ENCODE measurements around the genes FNIP1, ACSL6 and SEPTIN8.

GRCh38 chr5:131595055-131595730 is 39.8 kb downstream of the RAPGEF6 start:
- PRO-cap, result no peak

- PRO-cap, result bidirectional peak, plus-strand start at chr5:131796425, minus-strand start at chr5:131796389; bidirectional peak, plus-strand start at chr5:131797195, minus-strand start at chr5:131797000
Measured at GRCh38 chr5:131795940-131797137, at the start of gene FNIP1. Gene FNIP1, minus strand, starts transcription at chr5:131797017.

DNA sequence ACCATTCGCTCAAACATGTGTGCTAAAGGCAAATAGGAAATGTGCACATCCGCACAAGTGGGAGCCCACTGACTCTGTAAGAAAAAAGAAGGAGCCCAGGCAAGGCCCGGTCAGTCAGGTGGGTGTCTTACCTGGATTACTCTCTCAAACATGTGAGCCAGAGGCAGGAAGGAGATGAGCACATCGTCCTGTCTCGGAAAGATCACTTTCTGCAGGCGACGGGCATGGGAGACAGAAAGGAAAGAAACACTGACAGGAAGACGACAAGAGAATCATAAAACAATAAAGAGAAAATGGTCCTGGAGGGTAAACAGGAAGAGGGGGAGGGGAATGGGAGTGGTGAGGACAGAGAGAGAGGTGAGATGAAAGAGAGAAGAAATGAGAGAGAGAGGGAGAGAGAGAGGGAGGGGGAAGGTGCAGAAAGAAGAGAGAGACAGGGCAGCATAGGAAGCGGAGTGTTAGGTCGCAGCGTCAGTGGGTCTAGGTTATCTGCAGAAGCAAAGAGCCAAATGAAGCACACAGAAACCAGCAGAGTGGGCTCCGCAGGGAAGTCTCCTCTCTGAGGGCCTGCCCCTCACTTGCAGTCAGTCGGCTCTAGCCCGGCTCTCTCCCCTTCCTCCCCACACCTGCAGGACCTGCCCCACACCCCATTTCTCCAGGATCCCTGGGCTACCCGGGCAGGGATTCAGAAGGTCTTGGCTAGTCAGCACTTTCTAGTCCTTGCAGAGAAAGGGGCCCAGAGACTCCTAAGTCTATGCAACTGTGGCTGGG is 29.5 kb upstream of the MEIKIN start:
- PRO-cap, result no peak

DNA sequence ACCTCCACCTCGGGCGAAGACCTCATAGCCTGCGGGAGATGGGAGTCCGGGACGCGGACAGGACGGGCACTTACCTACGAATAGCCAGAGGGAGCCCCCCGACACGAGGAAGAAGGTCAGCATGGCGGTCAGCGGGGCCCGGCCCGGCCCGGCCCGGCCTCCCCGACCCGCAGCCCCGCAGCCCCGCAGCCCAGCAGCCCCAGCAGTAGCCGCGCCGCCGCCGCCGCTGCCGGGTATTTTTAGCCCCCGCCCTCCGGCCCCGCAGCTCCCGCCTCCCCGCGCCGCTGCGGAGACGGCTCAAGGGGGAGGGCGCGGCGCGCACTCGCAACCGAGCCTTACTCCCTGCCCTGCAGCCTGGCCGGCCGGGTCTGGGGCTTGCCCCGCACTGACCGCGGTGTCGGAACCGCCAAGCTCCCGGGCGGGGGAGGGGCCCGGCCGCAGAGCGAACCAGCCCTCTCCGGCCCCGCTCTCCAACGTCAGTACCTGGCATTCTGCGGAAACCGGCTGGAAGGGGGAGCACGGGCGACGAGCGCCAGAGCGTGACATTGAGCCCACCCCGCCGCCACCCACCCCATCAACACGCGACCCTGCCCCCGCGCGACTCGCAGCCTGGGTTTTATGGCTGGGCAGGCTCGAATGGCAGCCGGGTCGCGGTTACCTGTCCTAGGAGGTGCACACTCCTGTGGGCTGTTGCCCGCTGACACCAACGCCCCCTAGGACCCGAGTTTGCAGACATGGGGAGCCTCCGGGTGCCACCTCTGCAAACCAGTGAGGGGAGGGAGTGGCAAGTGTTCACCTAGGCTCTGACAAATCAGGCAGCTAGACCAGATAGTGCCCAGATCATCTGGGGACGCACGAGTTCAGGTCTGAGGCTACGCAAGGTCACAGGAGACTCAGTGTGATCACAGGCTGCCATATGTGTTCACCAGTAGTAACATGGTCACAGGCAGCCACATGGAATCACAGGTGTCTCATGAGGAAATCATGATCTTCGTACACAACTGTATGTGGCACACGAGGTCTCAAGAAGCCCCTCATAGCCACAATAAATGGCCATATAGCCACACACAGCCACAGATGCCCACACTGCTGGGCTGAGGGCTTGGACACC is at the start of gene ACSL6:
TSS of gene ACSL6 (minus strand) at position 228 of the 1,111 bp plus-strand sequence.
- PRO-cap, result no peak

- PRO-cap, result no peak
Measured at GRCh38 chr5:132180145-132180589, 47.5 kb downstream of the P4HA2 start.

- PRO-cap, result no peak
Measured at GRCh38 chr5:132224538-132224996, 3.1 kb downstream of the P4HA2 start.

GRCh38 chr5:132224997-132226321 is 2.2 kb downstream of the P4HA2 start:
- PRO-cap, result unidirectional peak, plus-strand start at chr5:132226028

DNA sequence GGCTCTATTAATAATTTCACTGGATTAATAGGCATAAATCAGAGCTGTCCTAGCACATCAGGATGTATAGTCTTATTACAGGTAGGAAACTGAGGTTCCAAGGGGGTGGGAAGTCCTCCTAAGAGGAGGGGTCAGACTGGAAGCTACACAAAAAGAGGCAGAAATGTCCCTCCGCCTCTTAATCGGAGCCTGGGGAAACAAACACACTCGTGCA is 1.3 kb upstream of the SLC22A4 start:
- PRO-cap, result no peak

- PRO-cap, result no peak
Measured at GRCh38 chr5:132387454-132388136, 18.1 kb downstream of the SLC22A5 start.

DNA sequence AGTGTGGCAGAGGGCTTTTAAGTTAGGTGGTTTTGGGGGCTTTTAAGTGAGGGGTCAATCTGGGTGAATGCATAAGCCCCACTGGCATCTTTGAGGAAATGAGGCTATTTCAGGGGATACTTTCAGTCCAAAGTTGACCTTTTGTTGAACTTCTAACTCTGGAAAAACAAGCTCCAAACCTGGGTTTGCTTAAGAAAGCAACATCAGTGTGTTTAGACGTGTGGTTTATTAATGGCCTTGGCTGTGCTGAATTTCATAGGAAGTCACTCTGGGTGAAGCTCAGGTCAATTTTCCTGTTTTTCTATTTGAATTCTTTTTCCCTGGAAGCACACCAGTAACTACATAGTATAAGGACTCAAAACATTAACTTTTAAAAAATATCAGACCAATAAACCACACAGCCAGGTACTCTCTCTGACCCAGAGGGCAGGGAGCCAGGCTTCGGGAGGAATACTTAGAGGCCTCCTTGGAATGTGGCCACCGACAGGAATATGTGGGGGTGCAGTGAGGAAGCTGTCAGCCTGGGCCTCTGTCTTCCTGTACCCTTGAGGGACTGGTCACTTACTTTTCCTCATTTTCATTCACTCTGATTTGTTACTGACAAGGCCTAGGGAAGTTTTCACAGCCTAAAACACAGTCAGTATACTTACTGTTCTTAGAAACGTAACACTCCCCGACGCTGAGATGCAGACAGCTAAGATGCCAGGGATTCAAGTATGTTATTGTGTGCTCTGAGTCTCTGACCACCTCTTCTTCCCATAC is 18.8 kb downstream of the SLC22A5 start:
- PRO-cap, result no peak

DNA sequence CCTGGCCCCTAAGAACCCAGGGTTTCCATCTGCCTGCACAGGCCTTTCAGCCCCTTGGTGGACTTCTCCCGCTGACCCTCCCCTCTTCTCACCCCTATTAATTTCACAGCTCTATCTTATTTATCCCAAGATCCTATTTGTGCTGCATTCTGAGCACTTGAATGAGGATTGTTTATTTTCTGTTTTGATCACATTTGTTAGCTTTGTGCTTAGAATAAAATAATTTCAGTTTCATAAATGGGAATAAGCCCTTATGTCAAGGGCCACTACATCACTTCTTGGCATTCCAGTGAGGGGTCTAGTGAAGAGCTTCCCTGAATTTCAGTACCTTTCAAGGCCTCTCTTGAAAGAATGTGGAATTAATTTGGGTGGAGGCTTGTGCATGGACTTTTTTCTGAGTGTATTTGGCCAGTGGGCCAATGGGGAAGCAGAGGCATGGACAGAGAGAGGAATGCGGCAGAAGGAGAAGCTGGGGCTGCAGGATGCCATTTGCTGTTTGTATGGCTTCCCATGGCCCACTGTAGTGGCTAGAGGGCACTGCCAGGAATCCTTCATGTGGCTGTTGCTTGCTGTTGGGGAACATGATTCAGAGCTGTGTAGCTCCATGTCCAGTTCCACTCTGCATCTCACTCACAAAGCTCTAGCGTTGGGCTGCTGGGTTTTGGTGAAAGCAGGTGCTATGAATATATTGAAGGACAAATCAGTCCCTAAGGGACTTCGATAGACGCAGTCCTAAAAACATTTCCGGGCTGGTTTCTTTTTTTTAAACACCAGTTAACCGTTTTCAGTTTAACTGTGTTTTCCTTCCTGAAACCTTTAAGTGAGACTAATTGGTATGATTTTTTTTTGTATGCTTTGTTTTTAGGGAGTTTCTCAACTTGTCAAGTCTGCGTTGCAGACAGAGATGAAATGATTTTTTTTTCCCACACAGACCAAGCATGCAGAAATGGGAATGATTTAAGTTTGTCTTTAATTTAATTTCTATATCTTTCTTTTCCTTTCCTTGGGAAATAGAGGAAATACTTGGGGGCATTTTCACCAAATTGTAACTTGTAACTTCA is 51.2 kb downstream of the SLC22A5 start:
- PRO-cap, result no peak

GRCh38 chr5:132440209-132440873 is 50.2 kb downstream of the IRF1 start:
- PRO-cap, result no peak

DNA sequence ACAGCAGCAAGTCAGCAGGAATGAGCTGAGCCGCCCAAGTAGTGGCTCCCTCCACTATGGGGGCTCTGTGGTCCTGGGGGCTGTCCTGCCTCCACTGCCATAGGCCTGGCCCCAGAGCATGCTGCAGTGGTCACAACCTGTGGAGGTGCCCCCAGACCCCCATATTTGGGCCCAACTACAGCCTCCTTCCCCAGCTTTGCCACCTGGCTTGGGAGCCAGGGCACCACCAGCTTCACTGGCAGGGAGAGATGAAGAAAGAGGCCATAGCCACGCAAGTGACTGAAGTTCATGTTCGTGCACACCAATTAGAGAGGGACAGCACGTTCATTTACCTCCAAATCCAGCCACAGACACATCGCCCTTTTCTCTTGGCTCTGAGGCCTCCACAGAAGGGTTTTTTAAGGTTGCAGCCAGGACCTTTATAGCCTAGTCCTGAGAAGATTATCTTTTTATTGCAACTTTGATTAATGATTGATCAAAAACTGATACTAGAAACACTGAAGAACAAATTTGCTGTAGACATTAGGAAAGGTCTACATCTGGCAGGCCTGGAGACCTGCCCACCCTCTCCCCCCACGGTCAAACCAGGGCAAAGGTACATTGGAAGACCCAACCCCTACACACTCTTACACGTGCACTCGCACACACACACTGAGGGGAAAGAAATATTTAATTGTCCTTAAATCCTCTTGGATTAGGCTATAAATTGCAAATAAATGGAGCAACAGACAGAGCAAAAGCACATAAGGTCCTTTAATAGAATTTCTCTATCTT is 27.3 kb downstream of the IRF1 start:
- PRO-cap, result no peak

GRCh38 chr5:132484109-132485026 is 6.2 kb downstream of the IRF1 start:
- PRO-cap, result no peak

GRCh38 chr5:132487612-132488644 is 2.6 kb downstream of the IRF1 start:
- PRO-cap, result no peak

DNA sequence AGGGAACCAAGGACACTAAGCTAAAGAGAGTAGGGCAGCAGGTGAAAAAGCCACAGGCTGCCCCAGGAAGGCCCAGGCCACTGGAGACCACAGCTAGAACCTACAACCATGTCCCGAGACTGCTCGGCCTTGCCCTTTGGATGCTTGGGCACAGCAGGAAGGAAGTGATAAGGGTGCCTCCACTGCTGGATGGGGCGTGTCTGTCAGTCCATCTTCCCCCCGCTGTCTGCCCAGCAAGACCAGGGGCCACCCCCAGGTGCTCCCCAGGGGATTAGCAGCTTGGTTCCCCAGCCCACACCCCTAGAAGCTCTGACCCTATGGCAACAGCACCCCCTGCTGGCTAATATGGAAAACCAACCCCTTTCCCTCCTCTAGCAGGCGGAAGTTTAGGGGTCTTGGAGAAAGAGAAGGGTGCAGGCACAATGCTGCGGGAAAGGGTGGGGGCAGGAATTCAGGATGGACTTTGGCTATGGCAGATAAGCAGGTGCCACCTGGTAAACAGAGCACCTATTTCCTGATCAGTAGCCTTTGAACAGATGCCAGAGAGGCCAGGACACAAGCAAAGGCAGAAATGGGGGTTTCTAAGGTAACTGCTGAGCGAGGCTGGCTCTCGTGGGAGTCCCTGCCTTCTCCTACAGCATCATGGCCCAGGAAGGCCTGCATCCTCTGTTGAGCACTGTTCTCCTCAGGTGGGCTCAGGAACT is 10.6 kb upstream of the IRF1 start:
- PRO-cap, result no peak

DNA sequence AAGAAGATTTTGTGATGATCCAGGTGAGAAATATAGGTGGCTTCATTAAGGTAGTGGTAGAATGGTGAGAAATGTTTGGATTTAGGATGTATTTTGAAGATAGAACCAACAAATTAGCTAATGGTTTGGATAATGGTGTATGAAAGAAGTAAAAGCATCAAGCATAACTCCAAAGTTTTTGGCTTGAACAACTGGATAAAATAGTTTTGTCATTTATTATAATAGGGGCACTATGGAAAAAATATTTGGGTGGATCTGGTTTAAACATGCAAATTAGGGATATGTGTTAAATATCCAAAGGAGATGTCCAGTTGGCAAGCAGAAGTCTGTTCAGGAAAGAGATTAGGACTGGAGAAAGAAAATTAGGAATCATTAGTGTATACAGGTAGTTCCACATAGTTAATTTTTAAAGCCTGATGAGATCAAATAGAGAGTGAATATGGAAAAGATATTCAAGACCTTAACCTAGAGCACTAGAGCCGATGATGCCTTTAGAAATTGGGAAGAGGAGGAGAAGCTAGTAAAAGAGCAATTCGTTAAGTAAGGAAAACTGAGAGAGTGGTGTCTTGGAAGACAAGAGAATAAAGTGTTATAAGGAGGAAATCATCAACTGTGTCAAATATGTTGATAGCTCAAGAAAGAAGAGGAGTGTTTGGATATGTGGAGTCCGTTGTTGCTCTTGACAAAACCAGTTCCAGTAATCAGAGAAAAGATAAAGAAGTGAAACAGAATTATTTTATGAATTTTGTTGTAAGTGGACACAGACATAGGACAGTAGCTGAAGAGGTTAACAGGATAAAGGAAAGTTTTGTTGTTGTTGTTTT is 5.8 kb downstream of the RAD50 start:
- PRO-cap, result no peak

DNA sequence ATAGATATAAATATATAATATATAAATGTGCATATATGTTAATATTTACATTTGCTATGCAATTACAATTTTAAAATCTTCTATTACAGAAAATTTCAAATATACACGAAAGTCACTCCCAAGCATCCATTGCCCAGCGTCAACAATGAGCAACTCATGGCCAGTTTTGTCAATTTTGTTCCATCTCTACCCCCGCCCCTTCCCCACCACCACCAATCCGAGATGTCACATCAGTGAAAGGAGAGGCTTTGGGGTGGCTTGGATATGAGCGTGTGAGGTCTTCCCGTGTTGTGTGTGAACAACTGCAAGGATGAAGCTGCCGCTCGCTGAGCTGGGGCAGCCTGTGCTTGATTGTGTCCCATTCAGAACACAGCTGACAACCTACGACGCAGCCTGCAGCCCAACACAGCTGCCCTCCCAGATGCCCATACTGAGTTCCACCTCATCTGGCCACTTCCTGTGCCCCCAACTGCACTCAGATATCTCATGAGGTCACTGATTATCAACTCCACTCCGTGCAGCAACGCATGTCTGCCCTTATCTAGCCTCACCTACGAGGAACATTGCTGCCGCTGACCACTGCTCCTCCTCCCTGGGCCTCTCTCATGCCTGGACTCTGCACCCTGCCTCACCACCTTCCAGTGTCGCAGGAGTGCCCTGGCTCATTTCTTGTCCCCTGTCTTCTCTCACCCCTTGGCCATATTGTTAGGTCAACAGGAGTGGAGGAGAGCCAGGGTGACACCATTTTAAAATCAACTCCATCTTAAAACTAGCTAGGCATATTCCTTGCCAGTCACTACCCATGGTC is 7.4 kb upstream of the IL4 start:
- PRO-cap, result no peak

GRCh38 chr5:132776865-132777599 is at the start of gene SEPTIN8:
Gene SEPTIN8, minus strand, starts transcription at chr5:132777239.
- PRO-cap, result bidirectional peak, plus-strand start at chr5:132777275, minus-strand start at chr5:132777239; bidirectional peak, plus-strand start at chr5:132777353, minus-strand start at chr5:132777352

GRCh38 chr5:132822744-132823963 is 7.3 kb downstream of the SHROOM1 start:
- PRO-cap, result no peak